Bile duct (tissue), 1 donor: ENCODE results near the genes WDR26 and SDE2.

- PRO-cap, result no peak
These were observed 69.8 kb upstream of the TP53BP2 start for GRCh38 chr1:223915449-223915946.

- PRO-cap, result no peak
These were observed 102.2 kb upstream of the FBXO28 start for GRCh38 chr1:224011463-224012325.

GRCh38 chr1:224063711-224064156, 50.2 kb upstream of the FBXO28 start:
- PRO-cap, result no peak

DNA sequence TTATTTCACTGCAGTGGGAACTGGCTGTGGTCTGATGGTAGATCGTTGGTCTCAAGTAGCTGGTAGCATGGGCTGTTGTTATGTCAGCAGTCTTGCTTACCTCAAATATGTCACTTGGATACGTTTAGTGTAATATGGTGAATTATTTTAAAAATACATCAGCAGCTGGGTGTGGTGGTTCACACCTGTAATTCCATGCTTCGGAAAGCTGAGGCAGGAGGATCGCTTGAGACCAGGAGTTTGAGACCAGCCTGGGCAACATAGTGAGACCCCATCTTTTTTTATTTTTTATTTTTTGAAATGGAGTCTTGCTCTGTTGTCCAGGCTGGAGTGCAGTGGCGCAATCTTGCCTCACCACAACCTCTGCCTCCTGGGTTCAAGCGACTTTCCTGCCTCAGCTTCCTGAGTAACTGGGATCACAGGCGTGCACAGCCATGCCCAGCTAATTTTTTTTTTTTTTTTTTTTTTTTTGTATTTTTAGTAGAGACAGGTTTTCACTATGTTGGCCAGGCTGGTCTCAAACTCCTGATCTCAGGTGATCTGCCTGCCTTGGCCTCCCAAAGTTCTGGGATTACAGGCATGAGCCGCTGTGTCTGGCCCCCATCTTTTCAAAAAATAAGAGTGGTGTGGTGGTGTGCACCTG, 10.6 kb downstream of the DEGS1 start:
- PRO-cap, result no peak

GRCh38 chr1:224420832-224421465, 13.6 kb downstream of the WDR26 start:
- PRO-cap, result no peak

- PRO-cap, result no peak
These were observed 3.2 kb downstream of the WDR26 start for GRCh38 chr1:224431377-224431854.

- PRO-cap, result bidirectional peak, plus-strand start at chr1:224434849, minus-strand start at chr1:224434797
These were observed at the start of gene WDR26 for GRCh38 chr1:224434629-224435264. WDR26 (minus strand) TSS chr1:224434797.

DNA sequence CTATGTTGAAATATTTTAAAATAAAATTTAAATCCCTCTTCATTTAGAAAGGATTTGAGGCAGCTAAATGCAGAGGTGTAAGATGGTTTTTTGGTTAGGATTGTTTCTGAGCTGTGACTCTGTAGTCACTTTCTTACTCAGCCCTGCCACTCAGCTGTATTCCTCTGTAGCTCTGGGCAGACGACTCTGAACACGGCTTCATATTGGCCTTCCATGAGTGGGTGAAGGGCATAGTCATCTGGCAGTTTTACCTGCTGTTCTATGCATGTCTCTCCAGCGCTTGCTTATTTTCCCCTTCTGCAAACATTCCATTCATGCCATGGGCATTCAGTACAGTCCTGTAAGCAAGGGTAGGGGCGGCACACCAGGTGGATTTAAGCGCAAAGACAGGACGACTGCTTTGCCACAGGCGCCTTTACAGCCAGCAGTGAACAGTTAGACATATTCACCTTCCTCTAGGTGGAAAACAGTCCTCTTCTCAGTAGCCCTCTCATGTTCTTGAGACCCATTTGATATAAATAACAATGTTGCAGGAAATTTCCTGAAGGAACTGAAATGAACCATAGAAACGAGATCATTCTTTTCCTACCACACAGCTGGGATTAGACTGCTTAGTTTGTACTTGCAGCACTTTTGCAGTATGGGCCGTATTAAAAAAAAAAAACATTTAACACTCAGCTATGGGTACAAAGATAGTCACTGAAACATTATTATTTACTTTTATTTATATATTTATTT, 4.5 kb upstream of the WDR26 start:
- PRO-cap, result no peak

DNA sequence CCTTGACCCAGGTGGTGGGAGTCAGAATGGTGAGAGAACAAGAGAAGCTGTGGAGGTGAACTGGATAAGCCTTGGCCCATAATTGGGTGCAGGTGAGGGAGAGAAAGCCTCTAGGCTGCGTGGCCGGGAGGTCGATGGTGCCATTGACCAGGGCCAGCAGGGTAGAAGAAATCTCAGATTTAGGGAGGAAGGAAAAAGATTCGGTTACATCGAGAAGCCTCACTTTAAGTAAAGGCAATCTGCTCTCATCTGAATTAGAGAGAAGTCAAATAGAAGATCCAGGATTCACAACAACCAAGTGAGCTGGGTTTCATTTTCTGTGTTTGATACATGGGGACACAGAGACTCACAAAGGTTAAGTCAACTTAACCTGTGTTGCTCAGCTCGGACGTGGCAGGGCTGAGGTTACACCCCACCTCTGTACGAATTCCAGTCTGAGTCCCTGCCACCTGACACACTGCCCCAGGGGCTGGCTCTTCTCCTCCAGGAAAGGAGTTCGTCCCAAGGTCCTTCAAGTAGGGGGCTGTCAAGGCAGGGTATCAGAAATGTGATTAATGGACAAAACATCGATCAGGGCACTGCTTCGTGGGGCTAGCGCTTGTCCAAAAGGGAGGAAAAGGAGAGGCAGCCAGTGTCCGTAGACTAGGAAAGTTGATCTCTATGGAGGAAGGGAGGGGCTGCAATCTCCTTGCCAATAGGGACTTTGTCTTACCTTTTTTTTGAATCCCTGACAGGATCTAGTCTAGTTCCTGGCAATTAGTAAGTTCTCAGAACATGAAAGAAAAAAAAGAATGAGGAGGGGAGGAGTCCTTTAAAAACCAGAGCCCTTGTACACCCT, 116.3 kb downstream of the CNIH3 start:
- PRO-cap, result no peak

DNA sequence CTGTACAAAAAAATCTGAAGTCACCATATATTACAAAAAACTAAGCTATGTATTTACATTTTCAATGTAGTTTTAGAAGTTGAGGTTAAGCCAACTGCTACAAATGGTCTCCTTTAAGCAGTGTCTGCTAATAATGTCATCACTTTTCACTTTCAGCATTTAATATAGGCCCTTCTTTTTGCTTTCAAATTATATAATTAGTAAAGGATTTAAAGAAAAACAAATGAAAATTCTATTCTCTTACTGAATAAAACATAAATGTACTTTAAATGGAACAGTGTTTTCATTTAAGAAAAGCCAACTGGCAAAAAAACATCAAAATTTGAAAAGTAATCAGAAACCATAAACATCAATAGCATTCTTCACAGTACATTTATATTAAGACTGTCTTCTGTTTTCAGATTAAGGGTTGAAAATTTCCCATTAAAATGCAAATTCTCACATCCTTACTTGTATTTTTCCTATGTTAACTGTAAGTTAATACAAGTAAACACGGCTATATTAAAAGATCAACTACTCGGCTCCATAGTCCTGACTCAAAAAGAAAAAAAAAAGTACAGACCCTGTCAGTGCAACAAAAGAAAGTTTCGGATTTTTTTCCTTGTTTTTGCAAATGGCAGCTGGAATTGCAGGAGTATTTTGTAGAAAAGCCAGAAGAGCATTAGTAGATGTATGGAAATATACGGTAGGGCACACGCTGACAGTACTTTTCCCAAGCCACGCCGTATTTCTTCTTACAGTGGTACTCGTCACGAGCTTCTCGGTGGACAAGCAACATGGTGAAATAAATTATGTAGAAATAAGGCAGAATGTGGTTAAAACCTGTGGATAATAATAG, 25.0 kb downstream of the LBR start:
- PRO-cap, result no peak

- PRO-cap, result no peak
These were observed 32.3 kb upstream of the LBR start for GRCh38 chr1:225460020-225460592.

DNA sequence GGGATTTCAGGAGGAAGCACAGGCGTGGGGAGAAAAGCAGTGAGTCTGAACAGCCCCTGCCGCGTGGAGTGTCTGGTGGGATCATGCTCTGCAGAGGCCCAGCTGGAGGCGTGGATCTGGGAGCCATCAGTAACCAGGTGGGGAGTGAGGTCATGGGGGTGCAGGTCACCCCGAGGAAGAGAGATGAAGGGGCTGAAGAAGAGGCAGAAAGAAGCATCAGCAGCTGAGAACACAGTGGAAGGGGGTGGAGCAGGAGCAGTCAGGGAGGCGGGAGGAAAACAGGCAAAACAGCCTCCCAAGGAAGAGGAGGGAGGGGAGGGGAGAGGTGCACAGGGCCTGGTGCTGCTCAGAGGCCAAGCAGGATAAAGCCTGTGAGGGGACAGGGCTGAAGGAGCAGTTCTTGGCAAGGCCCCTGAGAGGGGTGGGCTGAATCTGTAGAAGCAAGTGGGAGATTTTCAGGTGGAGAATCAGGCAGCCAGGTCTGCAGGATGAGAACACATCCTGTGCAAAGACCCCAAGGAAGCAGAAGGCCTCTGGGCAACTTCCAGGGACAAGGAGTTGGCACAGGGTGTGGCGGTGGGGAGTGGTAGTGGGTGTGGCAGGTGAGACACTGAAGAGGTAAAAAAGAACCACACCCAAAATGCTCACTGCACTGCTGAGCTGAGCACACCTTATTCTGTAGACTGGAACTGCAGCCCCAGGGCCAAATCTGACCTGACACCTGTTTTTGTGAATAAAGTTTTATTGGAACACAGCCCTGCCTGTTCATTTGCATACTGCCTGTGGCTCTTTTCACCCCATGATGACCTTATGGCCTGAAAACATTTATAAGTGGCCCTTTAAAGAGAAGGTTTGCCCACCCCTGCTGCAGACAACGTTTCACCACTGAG, 35.6 kb upstream of the LBR start:
- PRO-cap, result no peak

DNA sequence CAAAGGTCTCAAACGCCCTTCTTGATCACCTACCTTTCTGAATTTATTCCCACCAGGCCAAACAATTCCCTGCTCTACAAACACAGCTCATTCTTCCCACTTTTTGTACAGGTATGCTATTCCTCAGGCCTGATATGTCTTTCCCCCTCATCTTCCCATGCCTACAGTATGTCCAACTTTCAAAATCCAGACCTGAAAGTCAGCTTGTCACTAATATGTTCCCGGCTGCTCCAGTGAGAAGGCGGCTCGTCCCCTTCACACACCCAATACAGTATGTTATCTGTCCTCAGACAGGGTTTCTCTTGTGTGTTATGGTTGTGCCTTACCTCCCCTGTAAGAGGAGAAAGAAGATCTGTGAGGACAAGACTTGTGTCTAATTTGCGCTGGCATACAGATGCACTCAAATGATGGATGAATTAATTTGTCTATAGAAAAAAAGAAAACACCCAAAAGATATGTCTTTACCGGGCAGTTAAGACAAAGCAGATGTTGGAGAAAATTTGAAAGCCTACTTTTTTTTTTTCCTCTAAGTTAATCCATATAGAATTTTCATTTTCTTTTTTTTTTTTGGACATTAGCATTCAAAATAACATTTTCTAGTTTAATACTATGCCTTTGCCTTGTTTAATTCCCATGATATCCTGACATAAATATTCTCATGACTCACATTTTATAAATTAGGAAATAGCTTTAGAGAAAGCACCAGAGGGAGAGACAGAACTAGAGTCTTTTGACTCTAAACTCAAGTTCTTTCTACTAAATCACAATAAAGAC, 105.1 kb downstream of the ENAH start:
- PRO-cap, result no peak

DNA sequence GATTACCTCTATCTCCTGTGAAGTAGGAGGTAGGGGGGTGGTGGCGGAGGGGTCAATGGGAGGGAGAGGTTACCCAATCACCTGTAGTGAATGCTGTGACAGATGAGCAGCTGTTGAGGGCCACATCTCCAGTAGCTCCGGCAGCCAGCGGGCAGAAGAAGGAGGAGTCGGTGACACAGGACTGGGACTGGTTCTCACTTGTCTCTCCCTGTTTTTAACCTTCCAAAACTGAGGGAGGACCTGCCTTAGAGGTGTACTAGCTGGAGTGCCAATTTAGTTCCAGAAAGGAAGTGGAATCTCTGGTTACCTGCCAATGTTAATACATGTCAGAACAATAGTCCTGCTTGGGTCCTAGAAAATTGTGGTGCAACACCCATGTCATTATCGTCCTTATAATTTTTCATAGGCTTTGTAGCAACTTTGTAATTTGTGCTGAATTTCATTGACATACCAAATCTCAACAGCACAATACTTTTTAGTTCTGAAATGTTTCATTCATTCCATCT, 56.2 kb upstream of the ENAH start:
- PRO-cap, result no peak

DNA sequence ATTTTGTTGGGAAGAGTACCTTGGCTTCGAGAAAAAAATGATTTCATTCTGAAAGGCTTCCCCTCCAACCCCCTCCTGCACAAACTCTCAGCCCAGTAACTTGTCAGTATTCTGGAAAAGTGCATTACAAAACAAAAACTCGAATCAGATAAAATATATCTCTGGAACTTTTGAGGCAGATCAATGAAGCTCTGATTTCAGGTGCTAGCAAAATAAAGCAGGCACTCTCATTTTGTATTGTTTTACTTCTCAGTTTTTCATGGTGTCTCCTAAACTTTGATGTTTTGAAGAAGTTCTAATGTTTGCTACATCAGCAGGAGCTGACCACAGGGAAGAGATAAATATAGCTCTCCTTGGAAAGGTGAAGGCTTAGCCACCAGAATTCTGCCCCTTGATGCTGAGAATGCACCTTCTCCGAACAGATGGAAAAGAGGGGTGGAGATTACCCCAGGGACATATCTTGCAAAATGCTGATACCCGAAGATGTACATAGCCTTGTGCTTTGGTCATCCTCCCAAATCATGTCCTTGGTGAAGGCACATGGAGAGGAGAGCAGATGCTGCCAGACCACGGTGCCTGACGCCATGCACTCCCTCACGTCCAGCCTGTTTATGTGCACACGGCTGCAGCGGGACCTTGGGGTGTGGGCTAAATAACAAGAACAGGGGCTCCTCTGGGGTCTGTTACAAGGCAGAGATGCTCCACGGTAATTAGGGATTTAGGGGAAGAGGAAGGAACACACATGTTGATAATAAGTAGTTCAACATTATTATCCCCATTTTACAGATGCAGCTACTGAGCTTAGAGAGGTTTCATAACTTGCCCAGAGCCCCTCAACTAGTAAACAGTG, 12.6 kb downstream of the EPHX1 start:
- PRO-cap, result no peak

GRCh38 chr1:225888453-225888798, 520 bp downstream of the LEFTY1 start:
- PRO-cap, result no peak

DNA sequence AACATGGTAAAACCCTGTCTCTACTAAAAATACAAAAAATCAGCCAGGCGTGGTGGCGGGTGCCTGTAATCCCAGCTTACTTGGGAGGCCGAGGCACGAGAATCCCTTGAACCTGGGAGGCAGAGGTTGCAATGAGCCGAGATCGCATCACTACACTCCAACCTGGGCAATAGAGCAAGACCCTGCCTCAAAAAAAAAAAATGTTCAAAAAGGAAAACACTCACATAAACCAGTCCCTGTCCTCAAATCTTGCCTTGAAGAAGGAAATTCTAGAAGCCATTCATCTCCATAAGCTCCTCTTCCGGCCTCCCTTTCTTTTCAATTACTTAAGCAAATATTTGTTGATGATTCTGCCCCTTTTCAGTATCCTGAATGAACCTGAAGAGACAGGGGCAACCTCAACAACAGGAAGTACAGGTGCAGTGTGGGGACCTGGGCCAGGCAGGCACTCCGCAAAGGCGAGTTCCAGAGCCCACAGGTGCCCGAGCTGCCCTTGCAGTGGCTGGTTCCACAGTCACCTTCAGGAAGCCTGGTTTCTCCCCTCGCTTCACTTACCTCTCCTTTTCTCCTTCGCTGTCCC, 8.8 kb upstream of the LEFTY1 start:
- PRO-cap, result no peak

DNA sequence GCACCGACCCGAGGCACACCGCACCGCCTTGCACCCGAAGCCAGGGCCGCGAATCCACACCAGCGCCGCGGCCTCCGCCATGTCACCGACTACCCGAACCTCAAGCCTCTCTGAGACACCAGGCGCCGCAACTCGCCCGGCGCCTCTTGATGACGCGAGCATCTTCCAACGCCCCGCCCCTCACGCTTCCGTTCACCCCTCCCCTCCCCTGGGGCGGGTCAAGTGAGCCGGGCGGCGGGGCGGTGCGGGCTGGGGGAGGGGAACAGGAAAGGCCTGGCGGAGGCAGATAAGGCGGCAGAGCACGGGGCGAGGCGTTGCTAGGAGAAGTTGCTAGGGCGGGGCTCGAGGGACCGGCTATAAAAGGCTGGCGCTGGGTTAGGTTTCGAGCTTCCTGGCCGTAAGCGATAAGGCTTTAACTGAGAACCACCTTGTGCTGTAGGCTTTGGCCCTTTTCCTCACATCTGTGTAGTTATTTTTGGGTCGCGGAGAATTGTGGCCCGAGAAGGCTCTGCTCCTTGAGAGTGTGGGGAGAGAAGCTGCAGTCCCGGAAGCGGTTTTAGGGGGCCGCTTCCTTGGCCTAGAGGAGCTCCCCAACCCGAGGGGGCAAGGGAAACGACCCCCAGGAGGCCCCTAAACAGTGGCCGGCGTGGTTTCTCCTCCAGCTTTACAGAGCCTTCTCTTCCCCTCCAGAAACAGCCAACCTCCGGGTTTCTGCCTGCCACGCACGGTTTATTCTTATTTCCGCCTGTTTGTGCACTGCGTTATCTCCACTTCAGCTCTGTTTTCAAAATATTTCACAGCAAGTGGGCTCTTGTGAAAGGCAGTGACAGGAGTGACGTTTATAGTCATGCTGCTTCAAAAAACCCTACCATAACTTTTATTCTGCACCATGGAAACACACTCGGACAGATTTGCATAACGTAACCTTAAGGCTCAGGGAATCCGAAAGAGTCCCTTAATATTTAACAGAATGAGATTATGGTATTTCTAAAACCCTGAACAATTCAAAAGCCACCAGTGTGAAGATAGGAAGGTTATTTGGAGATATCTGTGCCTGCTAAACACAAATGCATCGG, at the start of gene SDE2:
Gene SDE2 (minus strand): TSS at position 112 of the 1,076 bp plus-strand sequence.
- PRO-cap, result bidirectional peak, plus-strand start at position 385 of the sequence, minus-strand start at position 112 of the sequence; bidirectional peak, plus-strand start at position 880 of the sequence, minus-strand start at position 786 of the sequence

DNA sequence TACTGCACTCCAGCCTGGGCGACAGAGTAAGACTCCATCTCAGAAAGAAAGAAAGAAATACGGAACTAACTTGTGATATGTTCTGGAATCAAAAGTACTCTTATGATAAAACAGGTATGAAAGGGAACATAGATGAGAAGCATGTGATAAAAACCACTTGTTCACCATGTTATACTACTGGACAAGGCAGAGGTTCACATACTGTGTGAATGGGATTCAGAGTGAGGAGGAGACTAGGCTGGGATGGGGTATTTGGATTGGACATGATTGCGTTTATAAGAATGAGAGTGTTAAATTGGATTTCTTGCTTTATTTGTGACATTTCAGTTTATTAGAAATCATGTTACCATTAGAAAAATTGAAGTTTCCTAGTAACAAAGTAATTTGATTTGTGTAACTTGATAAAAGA, 8.2 kb downstream of the H3-3A start:
- PRO-cap, result no peak

GRCh38 chr1:226233242-226233635, 9.8 kb downstream of the MIXL1 start:
- PRO-cap, result no peak